ENCODE measurements around a stretch of chr2.

DNA sequence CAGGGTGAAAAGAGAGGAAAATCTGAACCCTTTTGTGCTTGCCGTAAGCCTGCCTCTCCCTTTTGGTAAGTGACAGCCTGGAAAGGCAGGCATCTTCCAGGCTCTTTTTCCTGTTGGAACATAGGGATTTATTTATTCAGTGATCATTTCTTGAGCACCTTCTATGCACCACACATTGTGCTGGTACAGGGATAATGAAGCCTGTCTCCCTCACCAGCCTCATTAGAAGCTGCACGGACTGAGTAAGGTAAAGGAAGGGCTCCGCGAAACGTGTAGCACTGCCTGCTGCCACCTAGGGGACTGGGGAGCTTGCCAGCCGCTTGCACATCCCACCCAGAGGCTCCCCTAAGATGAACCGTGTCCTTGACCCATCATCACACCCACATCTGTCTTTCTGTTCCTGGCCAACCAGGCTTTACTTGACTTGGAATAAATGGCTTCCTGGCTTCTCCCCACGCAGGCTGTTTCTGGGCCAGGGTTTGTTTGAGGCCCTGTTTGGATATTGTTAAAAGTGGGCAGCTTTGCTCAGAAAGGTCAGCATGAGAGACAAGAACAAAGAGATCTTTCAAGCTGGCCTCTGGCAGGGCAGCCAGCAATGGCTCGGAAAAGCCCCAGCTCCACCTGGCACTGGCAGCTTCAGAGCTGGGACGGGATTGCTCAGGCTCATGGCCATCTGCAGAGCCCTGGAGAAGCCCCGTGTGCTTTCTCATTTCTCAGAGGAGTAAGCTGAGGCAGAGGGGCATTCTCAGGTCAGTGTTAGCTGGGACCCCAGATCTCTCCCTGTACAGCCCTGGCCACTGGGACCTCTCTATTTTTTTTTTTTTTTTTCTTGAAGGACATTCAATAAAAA, 48.0 kb downstream of the TTC7A start:
- RAMPAGE, long total RNA = no peak
- RRBS = no CpG with 5 or more reads among the region's 11 CpGs

GRCh38 chr2:47007042-47007828, 66.2 kb downstream of the TTC7A start:
- RAMPAGE, long total RNA = no peak
- RRBS = no CpG with 5 or more reads among the region's 20 CpGs

GRCh38 chr2:47012843-47013336, 71.9 kb downstream of the TTC7A start:
- RAMPAGE, long total RNA = no peak
- RRBS = no CpG with 5 or more reads among the region's 5 CpGs

- RAMPAGE, long total RNA = no peak
- RRBS = no CpG with 5 or more reads among the region's 10 CpGs
Observed at GRCh38 chr2:47035771-47036888, 95.1 kb downstream of the TTC7A start.

DNA sequence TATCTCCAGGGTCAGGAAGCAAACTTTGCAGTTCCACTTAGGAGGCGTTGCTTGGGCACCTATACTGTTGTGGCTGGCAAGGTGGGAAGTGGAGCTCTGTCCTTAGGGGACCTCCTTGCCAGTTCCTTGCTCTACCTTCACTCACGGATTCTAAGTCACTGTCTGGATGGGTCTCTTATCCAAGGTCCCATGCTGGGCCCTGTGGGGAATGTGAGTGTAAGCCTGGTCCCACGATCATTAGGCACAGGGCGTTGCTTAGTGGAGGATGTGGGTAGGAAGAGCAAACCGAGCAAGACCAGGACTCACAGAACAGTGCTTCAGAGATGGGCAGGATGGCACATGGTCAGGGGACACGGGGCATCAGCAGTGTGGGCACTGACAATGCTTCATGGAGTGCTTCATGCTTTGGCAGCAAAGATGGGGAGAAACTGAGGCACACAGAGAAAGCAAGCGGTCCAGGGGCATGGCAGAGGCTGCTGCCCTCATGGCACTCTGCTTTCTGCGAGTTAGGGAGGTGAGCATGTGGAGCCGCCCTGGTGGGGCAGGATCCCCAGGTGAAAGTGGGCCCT, 104.8 kb downstream of the TTC7A start:
- RAMPAGE, long total RNA = no peak
- RRBS = no CpG with 5 or more reads among the region's 9 CpGs

- RAMPAGE, long total RNA = no peak
- RRBS = no CpG with 5 or more reads among the region's 9 CpGs
Observed at GRCh38 chr2:47311158-47311544, 58.0 kb upstream of the EPCAM start.

DNA sequence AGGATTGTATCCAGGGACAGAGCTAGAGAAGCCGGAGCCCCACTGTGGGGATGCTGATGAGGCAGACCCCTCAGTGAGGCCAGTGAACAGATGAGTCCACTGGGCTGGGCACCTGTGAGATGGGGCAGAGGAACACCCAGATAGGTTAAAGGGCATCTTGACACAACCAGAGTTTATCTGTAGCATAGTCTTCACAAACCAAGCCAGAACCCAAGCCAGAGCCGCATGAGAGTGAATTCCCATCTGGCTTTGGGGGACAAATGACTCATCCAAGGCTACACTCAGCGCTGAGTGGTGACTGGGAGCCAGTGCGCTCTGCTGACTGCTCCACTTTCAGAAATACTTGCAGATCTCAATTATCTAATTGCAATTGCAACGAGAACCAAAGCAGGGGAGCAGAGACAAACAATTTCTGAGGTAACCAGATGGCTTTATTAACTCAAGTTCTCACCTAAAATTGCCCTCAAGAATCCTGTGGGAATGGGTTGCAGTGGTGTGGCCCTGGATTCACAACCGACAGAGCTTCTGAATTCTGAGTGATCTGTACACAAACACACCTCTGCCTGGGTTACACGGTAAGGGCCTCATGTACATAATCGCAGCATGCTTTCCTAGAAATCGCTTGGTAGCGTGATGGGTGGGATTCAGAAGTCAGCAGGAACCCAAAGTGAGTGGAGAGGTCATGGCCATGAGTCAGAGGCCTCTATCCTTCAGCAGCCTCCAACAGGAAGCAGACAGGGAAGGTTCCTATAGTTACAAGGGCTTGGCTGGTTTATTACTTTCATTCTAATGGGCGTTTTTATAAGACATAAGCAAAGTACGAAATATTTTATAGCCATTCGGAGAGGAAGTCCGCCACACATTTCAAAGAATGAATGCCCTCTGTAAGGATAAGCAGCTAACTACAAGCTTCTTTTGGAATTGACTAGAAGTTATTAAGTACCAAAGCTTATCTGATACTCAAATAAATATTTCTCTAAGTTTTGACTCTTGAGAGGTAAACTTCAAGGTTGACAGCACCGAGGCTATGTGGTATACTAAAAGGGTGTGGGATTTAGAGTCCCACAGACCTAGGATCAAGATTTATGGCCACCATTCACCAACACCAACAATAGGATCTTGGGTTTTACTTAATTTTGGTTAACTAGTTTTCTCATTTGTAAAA, 14.7 kb upstream of the EPCAM start:
- RAMPAGE, long total RNA = no peak
- RRBS = no CpG with 5 or more reads among the region's 15 CpGs

DNA sequence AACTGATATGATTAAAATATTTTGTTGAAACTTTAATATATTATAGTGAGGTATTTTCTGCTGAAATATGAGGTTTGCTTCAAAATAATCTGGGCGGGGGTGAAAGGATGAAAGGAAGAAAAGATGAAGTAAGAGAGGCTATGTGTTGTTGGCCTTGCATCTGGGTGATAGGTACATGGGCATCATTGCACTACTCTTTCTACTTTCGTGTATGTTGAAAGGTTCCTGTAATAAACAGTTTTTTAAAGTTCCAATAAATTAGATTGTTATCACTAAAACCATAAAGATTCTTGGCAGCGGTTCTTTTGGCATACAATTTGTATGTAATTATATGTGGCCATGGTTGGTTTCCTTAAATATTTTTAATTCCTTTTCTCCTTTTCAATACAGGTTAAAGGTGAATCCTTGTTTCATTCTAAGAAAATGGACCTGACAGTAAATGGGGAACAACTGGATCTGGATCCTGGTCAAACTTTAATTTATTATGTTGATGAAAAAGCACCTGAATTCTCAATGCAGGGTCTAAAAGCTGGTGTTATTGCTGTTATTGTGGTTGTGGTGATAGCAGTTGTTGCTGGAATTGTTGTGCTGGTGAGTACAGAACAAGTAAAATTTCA, 10.4 kb downstream of the EPCAM start:
- RAMPAGE, long total RNA = no peak
- RRBS = no CpG with 5 or more reads among the region's 3 CpGs

DNA sequence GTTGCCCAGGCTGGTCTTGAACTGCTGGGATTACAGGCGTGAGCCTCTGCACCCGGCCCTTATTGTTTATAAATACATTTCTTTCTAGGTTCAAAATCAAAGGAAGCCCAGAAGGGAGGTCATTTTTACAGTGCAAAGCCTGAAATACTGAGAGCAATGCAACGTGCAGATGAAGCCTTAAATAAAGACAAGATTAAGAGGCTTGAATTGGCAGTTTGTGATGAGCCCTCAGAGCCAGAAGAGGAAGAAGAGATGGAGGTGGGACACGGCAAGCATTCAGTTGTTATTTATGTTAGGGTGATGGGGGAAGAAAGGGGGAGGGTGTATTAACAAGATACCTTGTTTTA, 12.8 kb downstream of the MSH6 start:
- RAMPAGE, long total RNA = no peak
- RRBS = no CpG with 5 or more reads among the region's 4 CpGs

DNA sequence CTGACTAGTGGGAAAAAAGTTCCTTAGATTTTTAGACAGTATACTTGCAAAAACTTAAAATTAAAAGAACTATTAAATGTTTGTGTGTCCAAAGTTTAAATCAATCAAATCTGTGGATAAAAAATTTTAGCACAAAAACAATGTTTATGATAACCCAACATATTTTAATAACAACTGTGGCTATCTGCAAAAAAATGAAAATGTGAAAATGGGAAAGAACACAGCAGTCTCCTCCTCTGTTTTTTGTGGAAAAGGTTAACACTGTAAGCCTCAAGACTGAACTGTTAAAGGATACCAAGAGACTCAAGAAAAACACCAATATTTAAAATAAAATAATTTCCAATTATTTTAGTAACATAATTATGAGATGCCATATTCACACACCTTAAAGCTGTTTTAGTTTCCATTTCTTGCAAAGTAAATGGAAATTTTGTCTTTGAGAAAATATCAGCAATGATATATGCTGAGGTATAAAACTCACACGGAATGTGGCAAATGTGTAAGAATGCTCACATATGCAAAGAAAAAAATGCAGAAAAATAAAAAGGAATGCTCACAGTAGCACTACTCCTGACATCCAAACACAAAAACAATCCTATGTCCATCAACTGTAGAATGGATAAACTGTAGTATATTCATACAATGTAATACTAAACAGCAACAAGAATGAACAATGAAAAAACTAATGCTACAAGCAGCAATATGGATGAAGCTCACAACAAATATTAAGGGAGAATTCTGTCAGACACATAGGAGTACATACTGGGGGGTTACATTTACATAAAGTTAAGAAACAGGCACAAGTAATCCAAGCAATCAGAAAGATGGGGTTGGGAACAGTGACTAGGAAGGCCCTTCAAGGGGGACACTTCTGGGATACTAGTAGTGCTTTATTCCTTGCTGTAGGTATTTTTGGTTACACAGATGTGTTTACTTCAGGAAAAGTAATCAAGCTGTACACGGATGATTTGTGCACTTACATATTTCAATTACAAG, 11.3 kb downstream of the FBXO11 start:
- RAMPAGE, long total RNA = no peak
- RRBS = no CpG with 5 or more reads among the region's 2 CpGs

DNA sequence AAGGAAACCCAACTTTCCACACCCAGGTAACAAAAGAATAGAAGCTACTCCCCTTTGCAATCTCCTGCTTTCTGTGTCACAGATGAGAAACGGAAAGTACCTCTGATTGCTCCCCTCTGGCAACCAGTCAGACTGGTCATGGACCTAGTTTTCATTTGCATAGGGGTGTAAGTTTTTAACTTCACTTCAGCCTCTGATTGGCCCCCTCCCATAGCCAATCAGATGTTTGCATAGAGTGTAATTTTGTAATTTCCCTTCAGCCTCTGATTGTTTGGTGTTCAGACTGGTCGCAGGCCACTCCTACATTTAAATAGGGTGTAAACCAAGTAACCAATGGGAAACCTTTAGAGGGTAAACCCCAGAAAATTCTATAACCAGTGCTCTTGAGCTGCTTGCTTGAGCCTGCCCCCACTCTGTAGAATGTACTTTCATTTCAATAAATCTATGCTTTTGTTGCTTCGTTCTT, 58.8 kb upstream of the FBXO11 start:
- RAMPAGE, long total RNA = no peak
- RRBS = no CpG with 5 or more reads among the region's 3 CpGs

GRCh38 chr2:48145822-48146353, 168.6 kb upstream of the FOXN2 start:
- RAMPAGE, long total RNA = no peak
- RRBS = no CpG with 5 or more reads among the region's 5 CpGs

- RAMPAGE, long total RNA = no peak
- RRBS = no CpG with 5 or more reads among the region's 5 CpGs
Observed at GRCh38 chr2:48433495-48434080, 7.0 kb upstream of the PPP1R21 start.

GRCh38 chr2:48448116-48448766, 7.7 kb downstream of the PPP1R21 start:
- RAMPAGE, long total RNA = no peak
- RRBS = no CpG with 5 or more reads among the region's 2 CpGs

- RAMPAGE, long total RNA = no peak
- RRBS = no CpG with 5 or more reads among the region's 3 CpGs
Observed at GRCh38 chr2:50144122-50144709, 887.7 kb downstream of the NRXN1 start.

- RAMPAGE, long total RNA = no peak
- RRBS = no CpG with 5 or more reads among the region's 1 CpG
Observed at GRCh38 chr2:51171671-51171870, 139.6 kb upstream of the NRXN1 start.

DNA sequence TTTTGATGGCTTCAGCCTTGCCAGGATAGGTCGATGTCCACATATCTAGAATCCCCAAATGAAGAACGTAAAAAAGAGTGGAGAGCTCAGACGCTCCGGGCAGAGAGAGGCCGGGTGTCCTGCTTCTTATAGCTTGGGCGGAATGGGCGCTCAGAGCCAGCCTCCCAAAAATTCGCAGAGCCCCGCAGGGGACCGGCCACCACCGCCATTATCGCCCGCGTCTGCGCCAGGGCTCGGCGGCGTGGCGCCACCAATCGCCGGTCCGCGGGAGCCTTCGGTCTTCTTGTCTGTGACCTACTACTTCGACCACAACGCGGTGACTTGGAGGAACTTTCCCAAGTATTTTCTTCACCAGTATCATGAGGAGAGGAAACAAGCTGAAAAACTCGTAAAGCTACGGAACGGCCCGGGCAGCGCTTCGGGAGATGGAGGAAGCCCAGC, 1138.1 kb upstream of the CHAC2 start:
- RAMPAGE, long total RNA = no peak
- RRBS = 92% methylated on average over 8 of the region's 33 CpGs

- RAMPAGE, long total RNA = no peak
- RRBS = no CpG with 5 or more reads among the region's 3 CpGs
Observed at GRCh38 chr2:53864868-53865582, 5.3 kb upstream of the GPR75 start.

DNA sequence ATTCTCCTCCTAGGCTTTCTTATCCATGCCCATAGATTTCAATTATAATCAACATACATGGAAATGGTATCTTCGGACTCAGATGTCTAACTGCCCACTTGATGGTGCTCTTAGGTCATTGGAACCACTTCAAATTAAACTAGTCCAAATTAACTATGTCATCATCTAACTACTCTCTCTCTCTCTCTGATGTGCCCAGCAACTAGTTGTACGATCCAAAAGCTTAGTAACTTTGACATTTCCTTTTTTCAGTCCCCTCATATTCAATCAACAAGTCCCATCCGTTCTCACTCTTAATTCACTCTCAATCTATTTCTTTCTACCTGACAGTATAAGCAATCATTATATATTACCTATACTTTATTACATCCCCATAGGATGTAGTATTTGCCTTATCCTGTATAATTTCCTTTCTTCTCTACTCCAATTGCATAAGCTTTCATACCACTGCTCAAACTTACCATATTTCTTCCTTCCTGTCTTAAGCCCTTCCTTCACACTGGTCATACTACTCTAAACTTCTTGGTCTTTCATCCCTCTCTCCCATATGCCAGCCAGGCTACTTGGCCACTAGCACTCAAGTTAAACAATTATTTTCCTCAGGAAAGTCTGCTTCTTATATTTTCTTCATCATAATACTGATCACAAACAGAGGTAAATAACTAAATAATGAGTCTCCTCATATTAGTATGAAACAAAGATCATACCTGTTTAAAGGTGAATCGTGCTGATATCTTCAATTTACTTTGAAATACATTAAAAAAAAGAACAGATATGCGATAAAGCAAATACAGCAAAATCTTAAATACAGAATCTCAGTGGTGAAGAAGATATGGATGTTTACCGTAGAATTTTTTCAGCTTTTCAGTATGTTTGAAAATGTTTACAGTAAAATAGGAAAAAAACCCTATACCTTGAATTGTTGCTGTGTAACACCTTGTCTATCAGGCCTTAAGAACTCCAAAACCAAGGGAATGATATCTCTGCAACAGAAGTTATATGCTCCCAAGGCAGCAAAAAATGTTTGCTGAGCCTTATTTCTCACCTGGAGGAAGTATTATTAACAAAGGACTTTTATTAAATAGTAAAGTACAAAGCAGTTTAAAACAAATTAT, 43.7 kb upstream of the GPR75 start:
- RAMPAGE, long total RNA = no peak
- RRBS = no CpG with 5 or more reads among the region's 6 CpGs

- RAMPAGE, long total RNA = no peak
- RRBS = no CpG with 5 or more reads among the region's 2 CpGs
Observed at GRCh38 chr2:54042882-54043381, 72.0 kb downstream of the ACYP2 start.